ENCODE measurements around a stretch of chr14.

DNA sequence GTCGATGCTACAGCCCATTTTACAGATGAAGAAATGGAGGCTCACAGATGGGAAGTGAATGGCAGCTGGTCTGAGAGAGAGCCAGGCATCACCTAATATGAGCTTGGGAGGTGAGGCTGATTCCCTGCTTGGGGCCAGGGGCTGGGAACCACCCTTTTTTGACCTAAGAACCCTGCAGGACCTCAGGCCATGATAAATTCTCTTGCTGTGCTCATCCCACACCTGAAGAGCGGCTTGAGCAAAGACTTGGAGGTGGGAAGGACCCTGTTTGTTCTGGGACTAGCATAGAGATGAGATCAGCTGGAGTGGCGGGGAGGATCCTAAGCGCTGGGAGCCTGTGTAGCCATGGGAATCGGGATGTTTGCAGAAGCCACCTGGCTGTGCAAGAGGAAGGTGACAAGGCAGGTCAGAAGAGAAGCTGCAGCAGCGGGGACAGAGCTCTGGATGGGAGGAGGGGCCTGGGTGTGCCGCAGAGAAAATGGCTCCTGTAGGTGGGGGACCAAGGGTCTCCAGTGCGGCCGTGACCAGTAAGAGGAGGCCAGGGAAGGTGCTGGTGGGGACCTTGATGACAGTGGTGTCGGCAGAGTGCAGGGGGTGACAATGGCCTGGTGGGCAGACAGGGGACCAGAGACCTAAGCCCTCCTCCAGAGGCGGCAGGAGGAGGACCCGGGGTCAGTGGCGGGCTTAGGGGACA lies 206.4 kb upstream of the RTL1 start:
- RRBS, 2 experiments = no CpG with 5 or more reads among the region's 13 CpGs

DNA sequence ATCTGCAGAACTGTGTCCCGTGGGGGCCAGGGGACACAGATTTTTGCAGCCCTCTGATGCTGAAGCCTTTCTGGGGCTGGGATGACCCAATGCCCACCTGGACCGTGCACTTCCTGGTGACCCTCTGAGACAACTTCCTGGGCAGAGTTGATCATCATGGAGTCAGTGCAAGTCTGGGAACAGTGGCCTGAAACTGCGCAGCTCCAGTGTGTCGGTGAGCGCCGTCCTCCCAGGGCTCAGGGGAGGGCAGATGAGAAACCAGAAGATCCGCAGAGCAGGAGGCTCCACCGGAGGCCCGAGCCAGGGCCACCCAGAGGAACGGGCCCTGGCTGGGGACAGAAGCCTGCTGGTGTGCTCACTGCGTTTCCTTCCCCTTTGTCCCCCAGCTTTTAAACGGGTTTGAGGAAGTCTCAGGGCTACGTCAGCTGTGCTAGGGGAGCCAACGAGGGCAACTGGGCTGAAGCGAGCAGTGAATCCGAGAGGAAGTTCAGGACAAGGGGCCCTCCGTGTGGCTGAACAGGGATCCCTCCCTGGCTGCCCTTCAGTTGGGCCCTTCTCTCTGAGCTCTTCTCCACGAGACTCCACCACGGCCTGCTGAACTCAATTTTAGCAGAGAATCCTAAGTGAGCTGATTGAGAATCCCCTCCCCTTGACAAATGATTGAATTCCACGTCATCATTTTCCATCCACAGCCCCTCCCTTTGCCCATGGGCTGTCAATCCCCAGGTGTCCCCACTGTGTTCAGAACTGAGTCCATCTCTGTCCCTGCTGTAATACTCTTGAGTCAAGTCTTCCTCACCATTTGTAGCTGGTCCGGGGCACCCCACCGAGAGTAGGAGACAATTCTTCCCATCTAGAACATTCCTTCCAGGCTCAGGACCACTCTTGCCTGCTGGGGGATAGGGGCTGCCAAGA lies 217.7 kb upstream of the RTL1 start:
- RRBS, 2 experiments = no CpG with 5 or more reads among the region's 22 CpGs

- RRBS, 2 experiments = no CpG with 5 or more reads among the region's 12 CpGs
These were observed 215.8 kb upstream of the PPP2R5C start for GRCh38 chr14:101545705-101546131.

DNA sequence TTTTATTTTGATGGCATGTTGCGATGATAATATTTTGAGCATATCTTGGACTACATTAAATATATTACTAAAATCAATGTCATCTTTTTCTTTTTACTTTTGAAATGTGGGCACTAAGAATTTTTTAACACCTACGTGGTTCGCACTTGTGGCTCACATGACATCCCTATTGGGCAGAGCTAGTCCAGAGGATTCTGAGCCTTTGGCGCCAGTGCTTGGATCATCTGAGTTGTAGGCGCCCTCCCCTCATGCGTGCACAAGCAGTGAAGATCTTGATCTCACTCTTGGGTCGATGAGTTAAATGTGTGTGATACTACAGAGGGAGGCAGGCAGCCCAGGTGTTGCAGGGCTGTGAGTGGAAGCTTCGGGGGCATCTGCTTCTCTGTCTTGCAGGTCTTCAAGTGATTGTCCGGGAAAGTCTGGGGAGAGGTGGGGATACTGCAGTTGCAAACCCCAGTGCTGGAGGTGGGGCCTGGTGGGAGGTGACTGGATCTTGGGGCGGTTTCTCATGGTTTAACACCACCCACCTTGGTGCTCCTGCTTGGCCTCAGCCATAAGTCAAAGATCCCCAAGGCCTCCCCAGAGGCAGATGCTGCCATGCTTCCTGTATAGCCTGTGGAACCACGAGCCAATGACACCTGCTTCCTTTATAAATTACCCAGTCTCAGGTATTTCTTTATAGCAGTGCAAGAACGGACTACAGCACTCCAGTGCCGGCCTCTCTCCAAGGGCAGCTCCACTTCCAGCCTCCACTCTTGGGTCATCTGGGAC lies 46.1 kb upstream of the PPP2R5C start:
- RRBS, 2 experiments = no CpG with 5 or more reads among the region's 13 CpGs

- RRBS, 2 experiments = no CpG with 5 or more reads among the region's 10 CpGs
These were observed 42.3 kb upstream of the PPP2R5C start for GRCh38 chr14:101719157-101719728.

DNA sequence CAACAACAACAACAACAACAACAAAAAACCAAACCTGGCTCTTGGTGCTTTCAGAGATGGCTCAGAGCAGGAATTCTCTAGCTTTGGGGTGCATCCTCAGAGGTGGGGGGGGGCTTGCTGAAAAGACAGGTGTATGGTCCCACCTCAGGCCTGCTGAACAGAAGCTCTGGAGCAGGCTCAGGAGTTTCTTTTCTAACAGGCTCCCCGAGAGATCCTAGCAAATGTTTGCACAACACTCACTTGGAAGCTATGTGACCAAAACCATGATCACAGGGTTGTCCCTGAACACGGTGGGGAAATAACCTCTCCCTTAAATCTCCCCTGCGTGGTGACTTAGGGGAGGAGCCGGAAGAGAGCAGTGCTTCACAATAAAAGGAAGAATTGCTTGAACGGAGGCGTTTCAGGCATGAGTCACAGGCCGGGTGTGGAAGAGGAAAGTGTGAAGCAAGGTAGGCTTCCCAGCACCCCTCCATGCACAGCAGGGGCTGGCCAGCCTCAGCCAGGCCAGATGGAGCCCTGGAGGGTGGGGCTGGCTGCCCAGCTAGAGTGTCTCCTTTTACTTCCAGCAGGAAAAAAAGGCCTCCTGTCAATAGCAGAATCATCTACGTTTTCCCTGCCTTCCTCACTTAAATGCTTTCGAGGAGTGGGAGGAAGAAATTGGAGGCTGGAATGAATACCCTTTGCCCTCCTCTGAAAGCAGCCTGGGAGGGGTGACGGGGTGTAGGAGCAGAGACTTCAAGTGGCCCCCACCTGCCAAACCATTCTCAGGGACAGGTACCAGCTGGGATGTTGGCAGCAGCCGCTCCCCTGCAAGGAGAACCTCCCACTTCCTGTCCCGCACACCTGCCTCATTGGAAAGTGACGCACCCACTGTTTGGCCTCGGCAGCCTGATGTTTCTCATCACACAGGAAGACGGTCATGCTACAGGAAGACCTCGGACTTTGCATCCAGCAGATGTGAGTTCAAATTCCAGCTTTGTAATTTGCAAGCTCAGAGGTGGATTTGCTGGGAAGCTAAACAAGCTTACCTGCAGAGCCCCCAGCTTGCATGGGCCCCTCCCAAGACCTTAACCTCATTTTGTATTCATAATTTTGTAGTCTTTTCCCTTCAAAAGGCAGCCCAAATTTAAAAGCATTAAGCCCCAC lies 30.1 kb upstream of the PPP2R5C start:
- RRBS, 2 experiments = 3 to 15% methylated on average over 4 of the region's 16 CpGs

DNA sequence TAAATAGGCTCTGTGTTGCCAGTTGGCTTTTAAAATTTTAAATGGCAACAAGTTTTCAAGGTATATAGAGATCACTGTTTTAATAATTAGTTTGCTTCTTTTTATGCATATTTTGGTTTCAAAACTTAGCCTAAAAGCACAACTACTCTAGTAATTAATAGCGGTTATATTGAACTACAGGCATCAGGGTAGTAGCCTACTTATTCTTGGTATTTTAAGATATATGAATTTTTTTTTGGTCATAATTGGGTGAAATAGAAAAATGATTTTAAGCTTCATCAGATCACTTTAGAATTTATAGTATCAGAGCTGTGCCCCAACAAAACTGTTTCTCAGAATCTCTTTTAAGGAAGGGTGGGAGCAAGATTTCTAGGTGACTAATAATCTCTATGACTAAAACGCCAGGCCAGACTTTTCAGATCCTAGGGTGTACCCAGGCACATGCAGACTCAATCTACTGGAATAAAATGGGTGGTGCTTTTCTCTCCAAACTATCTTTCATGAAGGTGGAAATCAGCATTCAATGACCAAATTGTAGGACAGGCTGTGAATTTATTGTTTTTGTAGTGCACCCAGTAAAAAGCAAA lies 49.2 kb downstream of the PPP2R5C start:
- RRBS, 2 experiments = no CpG with 5 or more reads among the region's 2 CpGs

- RRBS, 2 experiments = no CpG with 5 or more reads among the region's 3 CpGs
These were observed 88.2 kb downstream of the PPP2R5C start for GRCh38 chr14:101849750-101849973.

- RRBS, 2 experiments = no CpG with 5 or more reads among the region's 16 CpGs
These were observed 99.8 kb upstream of the DYNC1H1 start for GRCh38 chr14:101864466-101865060.

- RRBS, 2 experiments = no CpG with 5 or more reads among the region's 9 CpGs
These were observed 86.0 kb upstream of the DYNC1H1 start for GRCh38 chr14:101878286-101878791.

GRCh38 chr14:102234422-102235112 lies 70.4 kb downstream of the MOK start:
- RRBS, 2 experiments = 100% methylated on average over 2 of the region's 25 CpGs; no CpG with 5 or more reads in 1 of the 2 experiments

GRCh38 chr14:102246116-102246315 lies 58.9 kb downstream of the MOK start:
- RRBS, 2 experiments = no CpG with 5 or more reads among the region's 6 CpGs

DNA sequence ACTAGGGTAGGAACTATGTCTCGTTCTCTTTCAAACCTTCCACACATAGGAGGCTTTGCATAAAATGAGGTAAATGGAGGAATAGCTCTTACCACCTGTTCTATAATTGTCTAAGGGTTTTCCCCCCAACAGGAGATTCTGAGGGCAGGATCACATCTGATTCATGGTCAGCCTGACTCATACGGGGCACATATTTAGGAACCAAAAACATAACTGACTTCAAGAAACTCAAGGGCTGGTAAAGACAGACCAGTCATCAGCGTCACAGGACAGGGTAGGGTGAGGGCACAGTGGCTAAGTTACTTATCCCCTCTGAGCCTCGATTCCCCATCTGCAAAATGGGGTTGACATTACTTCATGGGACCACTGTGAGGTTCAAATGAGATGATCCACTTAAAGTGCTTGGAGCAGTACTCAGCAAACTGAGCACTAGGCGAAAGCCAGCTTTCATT lies 659 bp downstream of the CINP start:
- RRBS, 2 experiments = no CpG with 5 or more reads among the region's 5 CpGs

GRCh38 chr14:102364757-102365253 lies 2.1 kb downstream of the TECPR2 start:
- RRBS, 2 experiments = no CpG with 5 or more reads among the region's 3 CpGs

DNA sequence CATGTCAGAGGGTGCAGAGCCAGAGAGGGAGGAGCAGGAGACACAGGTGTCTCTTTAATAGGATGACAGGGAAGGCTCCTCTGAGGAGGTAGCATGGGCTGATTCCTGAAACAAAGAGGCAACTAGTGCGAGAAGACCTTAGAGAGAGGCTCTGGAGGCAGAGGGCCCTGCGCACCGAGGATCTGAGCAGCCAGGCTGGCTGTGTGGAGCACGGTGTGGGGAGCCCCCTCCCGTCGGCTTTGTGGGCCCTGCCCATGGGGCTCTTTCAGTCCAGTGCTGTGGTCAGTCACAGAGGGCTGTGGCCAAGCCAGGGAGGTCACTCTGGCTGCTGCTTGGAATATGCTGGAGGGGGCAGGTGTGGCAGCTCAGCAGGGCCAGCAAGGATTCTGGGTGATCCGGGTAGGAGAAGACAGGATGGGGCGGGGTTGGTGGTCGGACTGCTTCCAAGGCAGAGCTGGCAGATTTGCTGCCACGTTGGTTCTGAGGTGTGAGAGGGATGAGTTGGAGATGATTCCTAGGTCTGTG lies 55.7 kb downstream of the TECPR2 start:
- RRBS, 2 experiments = no CpG with 5 or more reads among the region's 10 CpGs

DNA sequence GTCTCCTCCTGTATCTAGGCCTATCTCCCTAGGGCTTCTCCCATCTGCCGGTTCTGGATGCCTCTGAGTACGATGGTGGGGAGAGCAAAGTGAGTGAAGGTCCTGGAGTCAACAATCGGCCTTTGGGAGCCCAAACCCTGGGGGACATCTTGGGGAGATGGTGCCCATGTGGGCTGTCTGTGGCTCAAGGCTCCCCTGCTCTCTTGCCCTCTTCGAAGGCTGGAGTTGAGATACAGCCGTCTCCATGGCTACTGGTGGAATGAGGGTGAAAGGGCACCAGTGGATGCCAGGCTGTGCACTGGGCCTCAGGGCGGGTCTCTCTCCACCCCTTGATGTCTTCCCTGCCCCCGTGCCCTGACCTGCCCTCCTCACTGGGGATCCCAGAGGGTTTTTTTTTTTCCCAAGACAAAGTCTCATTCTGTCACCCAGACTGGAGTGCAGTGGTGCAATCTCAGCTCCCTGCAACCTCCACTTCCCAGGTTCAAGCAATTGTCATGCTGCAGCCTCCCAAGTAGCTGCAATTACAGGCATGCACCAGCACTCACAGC lies 2.0 kb upstream of the ANKRD9 start:
- RRBS, 2 experiments = no CpG with 5 or more reads among the region's 7 CpGs

DNA sequence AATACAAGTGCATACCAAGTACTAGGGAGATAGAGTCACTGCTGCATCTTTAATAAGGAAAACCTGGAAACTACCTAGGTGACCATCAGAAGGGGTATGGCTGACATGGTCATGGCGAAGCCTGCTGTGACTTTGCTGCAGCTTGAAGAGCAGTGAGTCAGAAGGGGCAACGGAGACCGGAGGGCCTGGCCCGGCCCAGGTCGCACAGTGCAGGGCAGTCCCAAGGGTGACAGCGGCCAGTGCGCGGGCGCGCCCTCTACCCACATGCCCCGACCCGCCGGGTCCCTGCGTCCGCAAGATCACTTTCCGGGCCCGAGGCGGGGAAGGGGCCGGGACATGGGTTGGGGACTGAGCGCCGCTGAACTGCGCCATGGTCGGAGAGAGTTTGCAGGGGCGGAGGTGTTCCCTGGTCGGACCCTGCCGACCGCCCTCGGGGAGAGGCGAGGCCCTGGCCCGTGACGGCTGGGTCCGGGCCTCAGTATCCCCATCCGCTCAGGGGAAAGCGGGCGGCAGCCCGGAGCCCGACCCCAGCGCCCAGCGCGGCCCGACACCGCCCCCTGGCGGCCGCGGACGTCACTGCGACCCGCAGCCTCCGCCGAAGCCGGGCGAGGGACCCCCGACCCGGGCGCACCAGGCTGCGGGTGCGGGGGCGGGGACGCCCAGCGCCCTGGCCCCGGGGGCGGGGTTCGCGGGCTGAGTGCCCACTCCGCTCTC lies 7.0 kb upstream of the ANKRD9 start:
- RRBS, 2 experiments = under 1 to 1% methylated on average over 30 to 36 of the region's 65 CpGs

DNA sequence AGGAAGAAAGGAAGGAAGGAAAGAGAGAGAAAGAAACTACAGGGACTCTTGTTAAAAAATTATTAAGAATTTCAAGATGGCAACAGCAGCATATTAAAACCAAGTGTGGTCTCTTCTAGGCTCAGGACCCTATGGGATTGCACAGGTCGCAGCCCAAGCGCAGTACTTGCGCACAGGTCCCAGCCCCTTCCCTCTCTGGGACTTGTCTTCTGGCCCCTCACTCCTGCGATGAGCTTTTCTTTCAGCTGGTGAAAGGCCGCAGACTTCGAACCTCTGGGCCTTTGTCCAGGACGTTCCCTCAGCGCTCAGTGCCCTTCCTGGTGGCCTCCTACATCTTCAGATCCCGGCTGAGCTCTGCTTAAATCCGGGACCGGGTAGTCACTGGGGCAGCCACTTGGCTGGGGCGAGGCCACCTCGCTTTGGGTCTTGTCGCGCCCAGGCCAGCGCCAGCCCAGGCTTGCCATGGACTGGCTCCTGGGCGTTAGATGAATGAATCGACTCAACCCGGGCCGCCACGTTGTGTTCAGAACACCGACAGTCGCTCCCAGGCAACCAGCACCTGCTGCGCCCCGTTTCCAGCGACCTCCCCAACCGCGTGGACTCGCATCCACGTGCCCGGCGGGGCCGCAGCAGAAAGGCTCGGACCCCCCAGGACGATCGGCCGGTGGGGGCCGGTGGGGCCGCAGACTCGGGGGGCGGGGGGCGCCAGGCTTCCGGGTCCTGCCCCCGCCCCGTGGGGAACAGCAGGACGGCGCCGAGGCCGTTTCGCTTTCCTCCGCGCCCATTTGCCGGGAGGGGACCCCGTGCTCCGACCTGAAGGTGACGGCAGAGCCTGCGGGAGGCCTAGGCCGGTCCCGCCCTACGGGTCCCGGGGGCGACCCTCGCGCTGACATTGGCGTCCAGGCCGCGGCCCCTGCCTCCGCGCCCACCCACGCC lies 37.6 kb upstream of the RCOR1 start:
- RRBS, 2 experiments = 2 to 10% methylated on average over 36 to 45 of the region's 70 CpGs

GRCh38 chr14:102603632-102604155 lies 11.2 kb downstream of the RCOR1 start:
- RRBS, 2 experiments = no CpG with 5 or more reads among the region's 4 CpGs

- RRBS, 2 experiments = no CpG with 5 or more reads among the region's 15 CpGs
These were observed 26.2 kb downstream of the RCOR1 start for GRCh38 chr14:102618320-102619434.